Fibroblast of the aortic adventitia (primary cell): ENCODE results near the gene RAB17.

DNA sequence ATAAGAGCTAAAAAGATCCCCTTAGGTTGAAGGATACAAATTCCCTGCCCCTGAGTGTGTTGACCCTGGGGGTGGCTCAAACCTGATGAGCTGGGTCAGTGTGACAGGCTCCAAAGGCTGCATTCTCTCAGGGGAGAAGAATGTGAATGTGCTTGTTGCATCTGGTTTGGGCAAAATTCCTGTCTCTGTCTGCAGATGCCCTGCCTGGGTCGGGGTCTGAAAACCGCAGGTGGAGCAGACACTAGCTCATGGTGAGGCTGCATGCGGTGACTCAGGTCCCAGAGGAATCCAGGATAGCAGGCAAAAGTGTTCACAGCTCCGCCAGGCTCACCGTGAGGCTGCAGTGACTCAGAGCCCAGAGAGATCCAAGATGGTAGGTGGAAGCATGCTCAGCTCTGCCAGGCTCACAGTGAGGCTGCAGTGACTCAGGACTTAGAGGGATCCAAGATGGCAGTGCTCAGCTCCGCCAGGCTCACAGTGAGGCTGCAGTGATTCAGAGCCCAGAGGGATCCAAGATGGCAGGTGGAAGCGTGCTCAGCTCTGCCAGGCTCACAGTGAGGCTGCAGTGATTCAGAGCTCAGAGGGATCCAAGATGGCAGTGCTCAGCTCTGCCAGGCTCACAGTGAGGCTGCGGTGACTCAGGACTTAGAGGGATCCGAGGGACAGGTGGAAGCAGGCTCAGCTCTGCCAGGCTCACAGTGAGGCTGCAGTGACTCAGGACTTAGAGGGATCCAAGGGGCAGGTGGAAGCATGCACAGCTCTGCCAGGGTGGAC is 200.4 kb downstream of the ACKR3 start:
- CAGE, long polyA plus RNA: no peak

- CAGE, long polyA plus RNA: no peak
Measured at GRCh38 chr2:236828071-236828444, 257.6 kb upstream of the COPS8 start.

GRCh38 chr2:236928385-236929149 is 157.1 kb upstream of the COPS8 start:
- CAGE, long polyA plus RNA: no peak

GRCh38 chr2:237059200-237059928 is 26.3 kb upstream of the COPS8 start:
- CAGE, long polyA plus RNA: no peak

GRCh38 chr2:237064171-237064773 is 21.4 kb upstream of the COPS8 start:
- CAGE, long polyA plus RNA: no peak

- CAGE, long polyA plus RNA: no peak
Measured at GRCh38 chr2:237143532-237144076, 57.9 kb downstream of the COPS8 start.

DNA sequence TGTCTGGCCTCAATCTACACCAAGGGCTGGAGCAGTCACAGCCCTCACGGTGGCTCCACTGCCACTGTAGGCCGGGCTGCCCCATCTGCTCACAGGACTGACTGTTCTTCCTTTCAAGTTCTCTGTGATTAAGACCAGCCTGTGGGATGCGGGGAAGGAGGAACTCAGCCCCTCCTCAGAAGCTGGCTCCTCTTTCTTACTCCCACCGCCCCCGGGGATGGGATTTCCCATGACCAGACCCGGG is 106.0 kb downstream of the COPS8 start:
- CAGE, long polyA plus RNA: no peak

DNA sequence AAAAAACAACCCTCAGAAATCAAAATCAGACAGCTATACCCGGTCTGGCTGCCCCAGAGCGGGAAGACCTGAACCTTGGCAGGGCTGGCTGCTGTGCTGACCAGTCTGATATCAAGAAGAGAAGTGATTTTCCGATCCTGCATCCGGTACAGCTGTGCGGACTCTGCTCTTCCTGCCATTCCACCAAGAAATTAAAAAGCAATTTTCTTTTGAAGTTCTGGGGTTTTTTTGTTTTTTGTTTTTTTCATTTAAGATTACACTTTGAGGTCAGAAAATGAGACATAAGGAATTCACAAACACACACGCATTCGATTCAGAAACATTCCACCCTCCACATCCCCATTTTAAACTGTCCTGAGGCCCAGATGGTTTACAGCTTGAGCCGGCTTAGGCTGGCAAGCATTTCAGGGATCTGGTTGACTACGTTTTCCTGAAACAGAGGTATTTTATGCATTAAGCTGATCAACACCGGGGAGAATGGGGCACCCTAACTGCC is 156.5 kb downstream of the COL6A3 start:
- CAGE, long polyA plus RNA: no peak

- CAGE, long polyA plus RNA: no peak
Measured at GRCh38 chr2:237335889-237336709, 77.9 kb downstream of the COL6A3 start.

GRCh38 chr2:237363093-237363463 is 50.9 kb downstream of the COL6A3 start:
- CAGE, long polyA plus RNA: no peak

GRCh38 chr2:237405340-237405814 is 8.6 kb downstream of the COL6A3 start:
- CAGE, long polyA plus RNA: no peak

GRCh38 chr2:237485055-237485776 is 1.8 kb upstream of the MLPH start:
- CAGE, long polyA plus RNA: no peak

- CAGE, long polyA plus RNA: no peak
Measured at GRCh38 chr2:237496999-237497403, 9.9 kb downstream of the MLPH start.

DNA sequence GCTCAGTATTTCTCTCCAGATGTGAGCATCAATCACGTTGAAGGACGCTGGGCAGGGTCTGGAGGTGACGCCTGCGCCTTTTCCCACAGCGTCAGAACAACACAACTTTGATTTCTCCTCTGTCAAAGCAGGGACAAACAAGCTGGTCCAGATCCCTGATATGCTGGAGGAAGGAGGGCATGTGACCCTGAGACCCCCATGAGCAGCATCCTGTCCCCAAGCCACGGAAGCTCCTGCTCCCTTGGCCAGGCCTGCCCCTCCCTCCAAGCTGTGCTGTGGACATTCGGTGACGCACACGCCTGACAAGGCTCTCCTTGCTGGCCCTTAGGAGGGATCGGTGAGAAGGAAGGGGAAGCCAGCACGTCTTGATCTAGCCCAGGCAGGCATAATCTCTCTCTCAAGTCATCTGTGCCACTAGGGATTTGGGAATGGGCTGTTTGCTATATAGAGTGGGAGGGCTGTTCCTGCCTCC is 11.3 kb downstream of the MLPH start:
- CAGE, long polyA plus RNA: no peak

- CAGE, long polyA plus RNA: no peak
Measured at GRCh38 chr2:237539769-237540217, 26.6 kb upstream of the PRLH start.

DNA sequence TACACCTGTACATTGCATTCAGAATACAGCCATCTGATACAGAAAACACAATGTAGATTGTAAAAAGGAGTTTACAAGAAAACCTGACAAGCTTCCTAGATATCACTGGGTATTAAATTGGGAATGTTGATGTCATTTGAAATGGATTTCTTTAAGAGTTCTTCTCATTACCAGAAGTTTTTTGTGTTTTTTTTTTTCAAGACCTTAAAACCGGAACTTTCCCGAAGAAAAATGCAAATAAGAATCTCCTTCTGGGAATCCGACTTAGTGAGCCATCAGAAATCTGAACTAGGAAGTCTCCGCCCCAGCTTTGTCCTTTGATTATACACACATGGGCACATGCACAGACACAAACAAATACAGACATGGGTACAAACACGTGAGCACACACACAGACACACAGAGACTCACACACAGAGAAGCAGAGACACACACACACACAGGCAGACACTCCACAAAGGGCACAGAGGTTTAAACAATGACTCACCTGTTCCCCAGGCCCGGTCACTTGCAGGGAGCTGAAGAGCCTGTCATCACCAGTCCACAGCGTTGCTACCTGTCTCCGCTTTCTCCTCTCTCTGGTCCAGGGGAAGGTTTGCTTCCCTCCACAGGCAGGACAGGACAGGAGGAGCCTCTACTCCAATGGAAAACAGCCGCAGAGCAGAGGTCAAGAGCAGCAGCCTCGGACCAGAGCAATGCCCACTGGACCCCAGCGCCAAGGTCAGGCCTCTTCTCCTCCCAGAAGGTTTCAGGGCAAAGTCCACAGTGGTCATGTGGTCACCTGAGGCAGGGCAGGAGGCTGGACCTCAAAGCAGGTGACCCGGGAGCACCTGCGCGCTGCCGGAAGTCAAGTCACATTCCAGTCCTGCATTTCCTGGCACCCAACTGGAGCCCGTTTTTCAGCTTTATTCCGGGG is at the start of gene RAB17:
TSS of gene RAB17 (minus strand) at position 755 of the 916 bp plus-strand sequence.
- CAGE, long polyA plus RNA: no peak

GRCh38 chr2:237661906-237662540 is 34.6 kb downstream of the LRRFIP1 start:
- CAGE, long polyA plus RNA: no peak

GRCh38 chr2:237694965-237695944 is 67.9 kb downstream of the LRRFIP1 start:
- CAGE, long polyA plus RNA: no peak

DNA sequence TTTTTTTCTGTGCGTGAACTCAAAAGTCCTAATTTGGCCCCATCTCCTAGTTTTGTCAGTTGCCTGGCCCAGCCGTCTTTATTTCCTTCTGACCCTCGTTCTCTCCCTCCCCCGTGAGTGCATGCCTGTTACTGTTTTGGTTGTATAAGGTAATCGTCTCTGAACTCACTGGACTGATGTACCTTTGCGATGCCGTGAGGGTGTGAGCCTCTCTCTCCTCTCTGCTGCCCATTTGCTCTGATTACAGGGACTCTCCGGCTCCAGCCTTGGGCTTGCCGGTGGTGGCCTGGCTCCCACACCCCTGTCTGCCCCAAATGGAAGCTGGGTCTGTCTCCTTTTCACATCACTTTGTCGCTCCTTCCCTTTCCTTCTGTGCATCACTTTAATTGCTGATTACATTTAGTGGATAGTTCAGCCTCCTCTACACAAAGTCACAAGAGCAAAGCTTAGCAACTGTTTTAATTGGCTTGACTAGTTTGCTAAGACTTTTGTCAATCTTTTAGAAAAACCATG is 66.4 kb upstream of the RBM44 start:
- CAGE, long polyA plus RNA: no peak

GRCh38 chr2:237863599-237864017 is 4.2 kb downstream of the RAMP1 start:
- CAGE, long polyA plus RNA: no peak